Hematopoietic multipotent progenitor cell (in vitro differentiated cells): Measurements from ENCODE around the gene DPH6.

- CAGE, long polyA plus RNA = no peak
Measured at GRCh38 chr15:35492087-35492692, 53.8 kb downstream of the DPH6 start.

DNA sequence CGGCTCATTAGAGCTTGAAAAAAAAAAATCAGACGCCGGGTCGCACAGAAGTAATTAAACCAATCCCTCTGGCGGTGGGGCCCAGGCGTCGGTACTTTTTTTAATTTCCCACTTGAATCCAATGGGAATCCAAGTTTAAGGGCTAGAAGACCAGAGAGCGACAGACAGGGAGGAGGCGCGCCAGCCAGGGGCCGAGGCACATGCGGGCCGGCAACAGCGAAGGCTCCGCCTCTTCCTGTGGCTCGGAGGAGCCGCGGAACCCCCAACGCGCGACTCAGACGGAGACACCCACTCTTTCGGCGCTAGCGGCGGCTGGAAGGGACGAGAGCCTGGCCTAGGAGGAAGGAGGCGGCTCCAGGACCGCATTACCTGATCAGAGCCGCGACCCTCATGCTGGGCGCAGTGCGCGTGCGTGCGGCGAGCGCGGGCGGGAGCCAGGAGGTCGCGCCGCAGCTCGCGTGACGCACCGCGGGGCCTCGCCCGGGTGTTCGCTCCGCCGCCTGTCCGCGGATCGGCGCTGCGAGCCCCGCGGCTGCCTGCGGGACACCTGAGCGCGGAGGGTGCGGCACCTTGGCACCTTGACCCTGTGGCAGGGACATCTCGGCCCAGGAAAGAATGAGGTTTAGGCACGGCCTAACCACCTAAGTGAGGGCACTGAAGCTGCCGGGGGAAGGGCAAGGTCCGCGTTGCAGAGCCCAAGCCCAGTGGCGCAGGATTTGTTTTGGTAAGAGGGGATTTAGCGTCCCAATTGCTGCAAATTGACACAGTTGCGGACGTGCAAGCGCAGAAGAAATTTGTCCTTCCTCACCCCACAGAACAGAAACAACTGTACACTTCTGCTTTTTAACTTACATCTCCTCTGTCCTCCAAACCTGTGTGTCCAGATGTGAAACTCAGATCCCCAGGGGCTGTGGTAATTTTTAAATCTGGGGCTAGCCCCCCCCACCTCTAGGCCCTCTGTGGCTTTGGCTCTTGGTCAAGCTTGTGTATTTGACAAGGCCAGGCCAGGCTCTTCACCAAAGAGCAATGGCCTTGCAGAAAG lies at the start of gene DPH6:
DPH6 (minus strand) TSS at position 416 of the 1,042 bp plus-strand sequence.
- CAGE, long polyA plus RNA = no peak

DNA sequence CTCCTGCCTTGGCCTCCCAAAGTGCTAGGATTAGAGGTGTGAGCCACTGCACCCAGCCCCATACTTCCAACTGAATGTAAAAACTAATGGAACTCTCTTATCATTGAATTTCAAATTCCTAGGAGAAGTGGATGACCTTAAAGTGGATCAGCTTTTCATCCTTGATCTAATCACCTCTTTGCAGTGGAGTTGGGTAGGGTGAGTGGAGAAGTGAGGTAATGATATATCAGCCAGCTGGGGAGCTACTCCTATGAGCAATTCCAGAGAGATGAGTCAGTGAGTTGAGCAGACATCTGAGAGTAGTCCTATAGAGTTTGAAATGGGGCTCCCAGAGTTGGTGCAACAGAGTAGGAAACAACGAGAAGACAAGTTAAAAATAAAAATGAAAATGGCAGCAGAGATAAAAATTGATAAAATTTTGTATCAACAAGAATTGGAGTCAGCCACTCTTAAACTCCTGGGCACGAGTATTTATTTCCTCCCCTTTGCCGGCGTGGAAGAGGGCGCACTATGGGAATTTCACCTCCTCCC lies 150.8 kb upstream of the DPH6 start:
- CAGE, long polyA plus RNA = no peak

GRCh38 chr15:36613143-36613596 lies 33.7 kb downstream of the CDIN1 start:
- CAGE, long polyA plus RNA = no peak

- CAGE, long polyA plus RNA = no peak
Measured at GRCh38 chr15:36647310-36647787, 67.9 kb downstream of the CDIN1 start.

GRCh38 chr15:36887993-36889118 lies 212.0 kb downstream of the MEIS2 start:
- CAGE, long polyA plus RNA = no peak

GRCh38 chr15:36914444-36914942 lies 185.9 kb downstream of the MEIS2 start:
- CAGE, long polyA plus RNA = no peak

DNA sequence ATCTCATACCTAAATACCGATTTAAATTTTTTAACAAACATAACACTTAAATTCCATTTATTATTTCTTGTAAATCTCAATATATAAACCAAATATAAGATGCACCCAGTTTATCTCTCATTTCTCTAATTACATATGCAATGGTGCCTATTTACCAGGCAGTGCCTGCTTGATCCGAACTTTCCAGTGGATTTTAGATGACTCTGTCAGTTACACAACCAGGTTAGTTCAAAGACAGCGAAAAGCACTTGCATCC lies 56.8 kb upstream of the TMCO5A start:
- CAGE, long polyA plus RNA = no peak

GRCh38 chr15:38041540-38042009 lies 107.1 kb downstream of the TMCO5A start:
- CAGE, long polyA plus RNA = no peak

DNA sequence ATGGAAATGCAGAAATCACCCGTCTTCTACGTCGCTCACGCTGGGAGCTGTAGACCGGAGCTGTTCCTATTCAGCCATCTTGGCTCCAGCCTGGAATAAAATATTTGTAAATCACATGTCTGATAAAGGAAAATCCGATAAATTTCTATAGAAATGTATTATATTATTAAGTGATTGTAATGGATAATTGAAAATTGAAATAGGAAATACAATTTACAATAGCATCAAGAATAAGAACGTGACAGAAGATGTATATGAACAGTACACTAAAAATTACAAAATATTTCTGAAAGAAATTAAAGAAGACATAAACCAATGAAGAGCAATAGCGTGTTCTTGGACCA lies 109.9 kb upstream of the SPRED1 start:
- CAGE, long polyA plus RNA = no peak

GRCh38 chr15:38261968-38262667 lies 9.5 kb downstream of the SPRED1 start:
- CAGE, long polyA plus RNA = no peak

GRCh38 chr15:38557704-38558377 lies 6.8 kb downstream of the RASGRP1 start:
- CAGE, long polyA plus RNA = no peak

DNA sequence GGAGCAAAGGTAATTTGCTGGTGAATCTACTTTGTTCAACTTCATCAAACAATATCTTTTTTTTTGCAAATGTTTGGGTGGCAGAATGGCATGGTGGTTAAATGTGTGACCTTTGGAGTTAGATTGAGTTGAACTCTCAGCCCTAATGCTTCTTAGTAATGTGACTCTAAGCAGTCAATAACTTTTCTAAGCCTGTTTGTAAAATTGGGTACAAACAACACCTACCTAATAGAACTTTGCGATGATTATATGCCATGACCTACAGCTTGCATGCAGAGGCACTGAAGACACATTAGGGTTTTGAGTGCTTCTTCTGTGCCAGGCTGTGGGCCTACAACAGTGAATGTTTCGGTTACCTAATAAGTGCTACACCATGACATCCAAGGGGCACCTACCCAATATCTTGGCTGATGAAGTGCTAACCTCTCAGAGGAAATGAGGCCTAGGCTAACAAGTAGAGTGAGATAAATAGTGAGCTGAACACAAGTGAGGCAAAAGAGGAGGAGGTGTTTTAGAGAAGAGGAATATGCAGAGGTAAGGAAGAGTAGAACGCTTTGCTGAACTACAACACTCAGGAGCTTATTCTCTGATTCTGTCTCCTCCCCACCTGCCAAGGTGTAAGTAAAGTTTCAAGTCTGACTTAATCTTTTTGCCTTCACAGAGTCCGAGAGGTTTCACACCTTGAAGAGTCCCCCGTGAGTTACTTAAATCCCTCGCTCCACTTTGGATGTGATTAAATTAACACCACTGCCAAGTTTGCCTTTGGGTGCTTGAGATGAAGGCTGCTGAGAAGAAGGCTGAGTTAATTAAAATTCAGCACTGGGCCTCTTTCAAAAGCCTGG lies 12.2 kb upstream of the RASGRP1 start:
- CAGE, long polyA plus RNA = no peak

GRCh38 chr15:39167420-39167990 lies 413.4 kb upstream of the THBS1 start:
- CAGE, long polyA plus RNA = no peak

GRCh38 chr15:39195783-39196335 lies 385.0 kb upstream of the THBS1 start:
- CAGE, long polyA plus RNA = no peak

GRCh38 chr15:39420427-39421264 lies 160.2 kb upstream of the THBS1 start:
- CAGE, long polyA plus RNA = no peak

DNA sequence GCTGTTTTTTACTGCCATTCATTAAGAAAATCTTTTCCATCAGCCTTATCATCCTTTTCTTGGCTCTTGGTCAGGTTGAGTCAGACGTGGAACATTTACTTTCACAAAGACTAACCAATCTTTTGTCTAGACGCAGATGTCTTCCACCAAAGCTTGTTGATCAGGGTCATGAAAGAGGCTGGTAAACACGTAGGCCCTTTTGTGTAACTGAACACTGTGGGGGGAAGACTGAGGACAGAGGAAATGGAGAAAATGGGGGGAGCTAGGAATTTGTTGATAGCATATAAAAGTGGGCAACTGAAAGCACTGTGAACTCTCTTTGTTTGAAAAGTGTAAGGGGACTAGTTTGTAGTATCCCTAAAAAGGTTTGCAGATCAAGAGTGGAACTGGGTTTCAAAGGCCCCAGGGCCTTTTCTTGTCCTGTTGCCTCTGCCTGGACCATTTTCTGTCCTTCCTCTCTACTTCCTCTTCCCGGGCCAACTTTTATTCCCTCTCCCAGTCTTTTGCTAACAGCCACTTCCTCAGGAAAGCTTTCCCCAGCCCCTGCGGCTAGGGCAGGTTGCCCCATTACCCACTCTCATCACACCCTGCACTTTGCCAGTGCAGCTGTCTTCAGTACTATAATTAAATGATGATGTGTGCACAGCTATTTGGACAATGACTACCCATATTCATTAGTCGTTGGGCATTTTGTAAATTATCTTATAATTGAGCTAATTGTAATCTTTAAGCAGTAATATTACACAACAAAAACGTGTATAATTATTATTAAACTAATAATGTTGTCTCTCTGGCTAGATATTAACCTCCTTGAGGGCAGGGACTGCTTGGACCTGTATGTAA lies 150.6 kb upstream of the THBS1 start:
- CAGE, long polyA plus RNA = no peak

DNA sequence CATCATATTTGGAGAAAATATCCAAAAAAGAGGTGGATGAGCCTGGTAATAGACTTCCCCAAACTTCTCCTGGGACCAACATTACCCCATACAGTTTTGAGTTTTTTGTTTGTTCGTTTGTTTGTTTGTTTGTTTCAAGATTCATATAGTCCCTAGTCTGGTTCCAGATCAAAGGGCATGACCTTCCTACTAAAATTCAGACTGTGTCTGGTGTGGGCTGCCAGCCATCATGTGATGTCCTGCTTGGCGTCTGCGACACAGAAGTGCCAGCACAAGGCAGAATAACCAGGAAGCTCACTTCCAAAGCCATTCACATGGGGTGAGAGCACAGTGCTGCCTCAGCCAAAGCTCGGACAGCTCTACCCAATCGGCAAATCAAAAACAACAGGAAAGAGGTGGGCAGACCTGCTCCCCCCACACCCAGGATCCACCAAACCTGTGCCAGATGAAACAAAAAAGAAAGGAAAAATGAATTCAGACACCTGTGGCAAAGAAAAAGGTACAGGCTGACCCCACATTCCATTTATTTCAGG lies 142.6 kb upstream of the THBS1 start:
- CAGE, long polyA plus RNA = no peak

DNA sequence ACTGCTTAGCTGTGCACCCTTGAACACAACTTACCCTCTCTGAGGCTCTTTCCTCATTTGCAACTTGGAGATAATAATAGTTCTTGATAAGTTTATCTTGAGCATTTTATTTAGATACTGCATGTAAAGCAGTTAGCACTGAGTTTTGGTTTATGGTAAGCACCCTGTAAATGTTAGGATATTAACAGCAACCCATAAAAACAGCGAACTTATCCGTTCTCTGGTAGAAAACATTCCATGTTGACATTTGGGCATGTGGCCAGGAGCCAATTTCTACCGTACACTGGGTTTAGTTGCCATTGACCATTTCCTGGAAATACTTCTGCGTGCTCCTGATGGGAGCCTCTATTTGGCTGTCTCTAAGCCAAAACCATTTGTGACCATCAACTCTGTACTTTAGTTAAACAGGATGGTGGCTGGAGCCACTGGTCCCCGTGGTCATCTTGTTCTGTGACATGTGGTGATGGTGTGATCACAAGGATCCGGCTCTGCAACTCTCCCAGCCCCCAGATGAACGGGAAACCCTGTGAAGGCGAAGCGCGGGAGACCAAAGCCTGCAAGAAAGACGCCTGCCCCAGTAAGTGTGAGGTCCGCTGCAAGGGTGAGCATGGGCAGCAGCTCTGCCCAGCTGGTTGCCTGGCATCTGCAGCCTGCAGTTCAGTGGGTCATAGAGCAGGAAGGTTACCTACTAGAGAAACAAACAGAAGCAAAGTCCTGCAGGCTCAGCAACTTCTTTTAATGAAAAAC lies 6.9 kb downstream of the THBS1 start:
- CAGE, long polyA plus RNA = no peak

DNA sequence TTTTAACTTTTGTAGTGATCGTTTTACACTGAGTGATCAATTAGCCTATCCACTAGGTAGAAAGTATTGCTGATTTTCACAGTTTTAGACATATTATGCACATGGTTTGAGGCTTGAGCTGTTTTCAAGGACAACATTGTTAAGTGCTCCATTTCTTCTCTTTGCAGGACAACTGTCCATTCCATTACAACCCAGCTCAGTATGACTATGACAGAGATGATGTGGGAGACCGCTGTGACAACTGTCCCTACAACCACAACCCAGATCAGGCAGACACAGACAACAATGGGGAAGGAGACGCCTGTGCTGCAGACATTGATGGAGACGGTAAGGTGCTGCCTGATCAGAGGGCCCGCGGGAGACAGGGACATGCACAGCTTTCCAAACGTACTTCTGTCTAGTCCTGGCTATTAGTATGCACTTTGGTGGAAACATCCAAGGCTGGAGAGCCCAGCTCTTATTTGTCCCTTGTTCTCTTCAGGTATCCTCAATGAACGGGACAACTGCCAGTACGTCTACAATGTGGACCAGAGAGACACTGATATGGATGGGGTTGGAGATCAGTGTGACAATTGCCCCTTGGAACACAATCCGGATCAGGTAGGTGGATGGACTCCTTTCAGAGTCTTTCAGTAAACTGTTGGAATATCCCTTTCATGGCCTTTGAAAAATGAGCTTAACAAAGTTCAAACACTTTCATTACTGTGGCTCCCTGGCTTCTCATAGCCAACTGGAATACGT lies 10.3 kb downstream of the THBS1 start:
- CAGE, long polyA plus RNA = no peak